Breast (tissue), 4 donors: ENCODE measurements around the gene HIVEP1.

- PRO-cap, 3 experiments, result no peak in any of the 3 experiments
- RRBS, result no CpG with 5 or more reads among the region's 1 CpG
Observed at GRCh38 chr6:11552390-11552859, 14.9 kb downstream of the TMEM170B start.

GRCh38 chr6:11710163-11710633 is 68.4 kb downstream of the ADTRP start:
- PRO-cap, 3 experiments, result no peak in any of the 3 experiments
- RRBS, result no CpG with 5 or more reads among the region's 6 CpGs

DNA sequence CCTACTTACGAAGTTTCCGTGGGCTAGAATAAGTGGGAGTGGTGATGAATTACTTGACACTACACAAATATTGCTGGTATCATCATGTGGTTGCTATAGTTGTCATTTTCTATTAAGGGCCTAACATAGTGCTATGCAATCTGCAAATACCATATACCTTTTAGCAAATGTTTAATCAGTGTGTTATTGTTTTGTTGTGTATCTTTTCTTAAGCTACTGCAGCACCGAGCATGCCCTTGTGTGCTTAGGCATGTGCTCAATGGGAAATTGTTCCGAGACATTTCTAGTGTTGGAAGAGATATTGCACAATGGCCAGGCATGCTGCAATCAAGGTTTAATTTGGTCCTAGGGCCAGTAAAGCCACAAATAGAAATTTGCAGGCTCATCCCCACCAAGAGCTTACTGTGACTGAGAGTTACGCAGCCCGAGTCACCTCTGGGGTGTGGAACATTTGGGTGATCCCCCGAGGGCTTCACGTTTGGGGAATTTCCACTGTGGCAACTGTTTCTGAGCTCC is 66.0 kb downstream of the ADTRP start:
- PRO-cap, 3 experiments, result no peak in any of the 3 experiments
- RRBS, result no CpG with 5 or more reads among the region's 8 CpGs

- PRO-cap, 3 experiments, result no peak in any of the 3 experiments
- RRBS, result no CpG with 5 or more reads among the region's 4 CpGs
Observed at GRCh38 chr6:11744530-11745476, 33.8 kb downstream of the ADTRP start.

DNA sequence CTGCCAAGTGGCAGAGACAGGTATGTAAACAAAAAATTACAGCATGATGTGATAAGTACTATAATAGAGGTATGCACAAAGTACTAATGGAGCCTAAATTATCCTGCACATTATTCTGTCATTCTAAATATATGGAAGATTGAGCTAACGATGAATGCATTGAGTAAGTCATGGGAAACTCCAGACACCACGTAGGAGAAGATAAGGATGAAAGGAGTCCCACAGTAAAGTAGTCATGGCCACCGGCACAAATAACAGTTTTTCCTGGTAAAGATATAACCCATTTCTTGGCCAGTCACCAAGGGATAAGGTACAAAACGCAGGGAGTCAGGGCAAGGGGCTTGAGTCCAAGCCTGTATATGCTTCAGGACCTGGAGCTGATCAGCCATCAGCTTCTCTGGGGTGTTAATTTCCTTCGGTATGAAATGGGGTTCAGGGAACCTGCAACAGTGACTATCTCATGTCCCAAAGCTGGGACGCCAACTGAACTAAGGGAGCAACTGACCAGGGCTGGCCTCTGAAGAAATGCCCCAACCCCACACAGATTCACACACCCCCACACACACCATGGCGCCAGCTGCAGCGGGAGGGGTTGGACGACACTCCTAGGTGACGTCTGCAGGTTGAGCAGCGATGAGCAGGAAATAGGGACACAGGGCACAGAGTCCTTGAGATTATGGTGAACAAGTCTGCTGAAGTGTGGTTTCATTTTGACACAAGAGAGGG is 7.2 kb upstream of the ADTRP start:
- PRO-cap, 3 experiments, result no peak in any of the 3 experiments
- RRBS, result no CpG with 5 or more reads among the region's 11 CpGs

- PRO-cap, 3 experiments, result no peak in any of the 3 experiments
- RRBS, result no CpG with 5 or more reads among the region's 6 CpGs
Observed at GRCh38 chr6:11921082-11921501, 91.0 kb upstream of the HIVEP1 start.

DNA sequence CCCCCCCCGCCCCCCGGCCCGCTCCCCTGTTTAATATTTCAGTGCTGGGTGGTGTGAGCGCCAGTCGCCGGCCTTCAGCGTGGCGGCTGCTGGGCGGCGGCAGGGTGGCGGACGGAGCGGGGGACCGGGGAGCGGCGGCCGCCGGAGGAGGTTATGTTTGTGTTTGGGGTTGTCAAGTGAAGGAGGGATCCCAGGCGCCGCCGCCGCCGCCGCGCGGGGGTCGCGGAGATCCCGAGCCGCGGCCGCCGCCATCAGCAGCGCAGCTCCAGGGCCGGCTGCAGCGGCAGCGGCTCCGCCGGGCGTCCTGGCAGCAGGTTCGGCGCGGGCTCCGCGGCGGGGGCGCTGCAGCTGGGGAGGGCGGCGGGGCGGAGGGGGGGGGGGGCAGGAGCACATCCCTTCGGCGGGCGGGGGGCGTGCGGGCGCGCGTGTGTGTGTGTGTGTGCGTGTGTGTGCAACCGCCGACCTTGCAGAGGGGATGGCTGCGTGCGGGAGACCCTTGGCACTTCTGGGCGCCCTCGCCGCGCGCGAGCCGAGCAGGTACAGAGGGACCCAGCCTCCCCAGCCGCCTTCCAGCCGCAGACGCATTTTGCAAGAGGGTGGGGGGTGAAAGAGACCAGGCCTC is at the start of gene HIVEP1:
Gene HIVEP1, plus strand, starts transcription at position 60 of the 622 bp plus-strand sequence.
- PRO-cap, 3 experiments, result peak in 3 of 3 experiments; most common plus-strand start position 63 of the sequence (in 3); most common minus-strand start position 306 of the sequence (in 3)
- RRBS, result 3% methylated on average over 14 of the region's 73 CpGs

DNA sequence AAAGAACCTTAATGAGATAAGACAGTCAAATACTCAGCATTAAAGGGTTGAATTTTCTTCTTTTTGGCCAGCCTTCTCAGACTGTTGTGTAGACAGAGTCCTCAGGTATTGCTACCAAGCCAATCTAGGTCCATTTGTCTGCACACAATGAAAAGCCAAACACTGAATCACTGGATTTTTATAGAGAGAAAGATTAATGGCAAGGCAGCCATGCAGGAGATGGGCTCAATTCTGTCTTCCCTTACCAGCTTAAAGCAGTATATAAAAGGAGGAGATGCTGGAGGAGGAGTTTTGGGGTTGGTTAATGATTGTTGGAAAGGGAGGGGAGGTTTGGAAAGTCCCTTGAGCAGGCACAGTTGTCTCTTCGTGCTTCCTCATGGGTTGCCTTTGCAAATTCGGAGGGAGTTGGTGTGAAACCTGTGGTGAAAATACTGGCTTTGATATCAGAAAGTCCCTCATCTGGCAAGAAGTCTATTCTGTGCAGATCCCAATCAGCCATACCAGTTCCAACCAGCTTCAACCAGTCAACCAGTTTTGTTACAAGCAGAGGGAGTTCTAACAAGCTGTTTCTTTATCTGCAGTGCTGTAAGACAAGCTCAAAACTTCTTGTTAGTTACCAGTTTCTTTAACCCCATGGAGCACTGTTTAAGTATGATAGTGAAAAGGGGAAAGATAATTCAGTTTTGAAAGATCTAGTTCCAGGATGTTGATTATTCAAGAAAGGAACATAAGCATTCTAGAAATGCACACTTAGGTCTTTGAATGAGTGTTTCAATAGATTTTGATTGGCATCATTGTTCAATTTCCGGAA is 107.0 kb downstream of the HIVEP1 start:
- PRO-cap, 3 experiments, result no peak in any of the 3 experiments
- RRBS, result no CpG with 5 or more reads among the region's 3 CpGs

GRCh38 chr6:12123063-12124052 is 111.2 kb downstream of the HIVEP1 start:
- PRO-cap, 3 experiments, result no peak in any of the 3 experiments
- RRBS, result no CpG with 5 or more reads among the region's 23 CpGs

DNA sequence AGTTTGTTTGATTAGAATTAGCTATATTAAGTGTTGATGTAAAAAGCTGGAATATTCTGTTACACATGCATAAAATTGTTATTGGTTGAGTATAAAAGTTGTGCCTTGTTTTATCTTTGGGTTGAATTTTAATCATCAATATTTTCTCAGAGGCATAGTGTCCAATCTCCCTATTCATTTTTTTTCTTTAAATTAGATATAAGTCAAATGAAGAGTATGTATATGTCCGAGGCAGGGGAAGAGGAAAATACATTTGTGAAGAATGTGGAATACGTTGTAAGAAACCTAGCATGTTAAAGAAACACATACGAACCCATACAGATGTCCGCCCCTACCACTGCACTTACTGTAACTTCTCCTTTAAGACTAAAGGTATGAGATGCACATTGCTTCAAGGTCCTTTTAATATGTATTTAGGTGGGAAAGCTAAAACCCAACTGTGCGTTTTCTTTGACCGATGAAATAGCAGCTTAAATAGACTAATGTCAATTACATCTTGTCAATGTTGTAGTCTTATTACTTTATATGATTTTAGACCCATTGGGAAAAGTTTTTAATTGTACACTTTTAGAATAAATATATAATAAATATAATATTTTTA is 118.6 kb downstream of the HIVEP1 start:
- PRO-cap, 3 experiments, result no peak in any of the 3 experiments
- RRBS, result no CpG with 5 or more reads among the region's 6 CpGs

DNA sequence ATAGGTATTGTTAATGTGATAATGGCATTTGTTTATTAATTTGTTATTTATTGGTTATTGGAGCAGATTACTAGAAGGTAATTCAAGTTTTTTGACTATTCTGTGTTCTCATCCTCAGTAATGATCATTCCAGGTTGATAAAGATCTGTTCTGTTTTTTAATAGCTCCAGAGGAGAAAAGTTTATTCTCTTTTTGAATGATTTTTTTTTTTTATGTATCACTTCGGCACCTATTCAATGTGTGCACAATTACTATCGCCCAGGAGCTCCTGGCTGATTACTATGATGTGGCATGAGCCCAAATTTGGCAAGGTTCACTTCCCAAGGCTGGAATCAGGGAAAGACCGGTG is 134.4 kb downstream of the HIVEP1 start:
- PRO-cap, 3 experiments, result no peak in any of the 3 experiments
- RRBS, result no CpG with 5 or more reads among the region's 3 CpGs

- PRO-cap, 3 experiments, result no peak in any of the 3 experiments
- RRBS, result no CpG with 5 or more reads among the region's 10 CpGs
Observed at GRCh38 chr6:12208128-12208824, 81.9 kb upstream of the EDN1 start.

DNA sequence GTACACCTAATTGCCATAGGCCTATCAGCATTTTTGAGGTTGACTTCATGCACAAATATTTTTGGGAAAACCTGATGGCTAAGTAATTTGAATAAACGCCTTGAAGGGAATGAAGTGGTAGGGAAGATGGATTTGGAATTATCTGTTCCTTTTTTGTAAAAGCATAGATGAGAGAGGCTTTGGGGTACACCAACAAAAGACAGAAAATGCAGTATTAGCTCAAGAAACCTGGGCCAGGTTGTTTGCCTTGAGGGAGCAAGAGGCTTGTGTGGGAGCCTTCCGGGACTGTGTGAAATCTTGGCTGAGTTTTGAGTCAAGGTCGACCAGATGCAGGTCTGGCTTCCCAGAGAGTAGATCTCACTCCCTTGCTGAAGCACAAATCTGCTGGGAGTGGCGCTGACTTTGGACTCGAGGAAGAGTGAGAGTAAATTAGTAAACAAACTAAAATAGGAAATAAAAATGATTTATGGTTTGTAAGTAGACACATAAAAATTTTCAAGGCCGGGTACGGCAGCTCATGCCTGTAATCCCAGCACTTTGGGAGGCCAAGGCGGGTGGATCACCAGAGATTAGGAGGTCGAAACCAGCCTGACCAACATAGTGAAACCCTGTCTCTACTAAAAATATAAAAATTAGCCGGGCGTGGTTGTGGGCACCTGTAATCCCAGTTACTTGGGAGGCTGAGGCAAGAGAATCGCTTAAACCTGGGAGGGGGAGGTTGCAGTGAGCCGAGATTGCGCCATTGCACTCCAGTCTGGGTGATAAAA is 27.9 kb upstream of the EDN1 start:
- PRO-cap, 3 experiments, result no peak in any of the 3 experiments
- RRBS, result no CpG with 5 or more reads among the region's 14 CpGs

GRCh38 chr6:12291277-12291520 is 1.0 kb downstream of the EDN1 start:
- PRO-cap, 3 experiments, result peak in 1 of 3 experiments; most common plus-strand start chr6:12291358 (in 1)
- RRBS, result no CpG with 5 or more reads among the region's 5 CpGs

DNA sequence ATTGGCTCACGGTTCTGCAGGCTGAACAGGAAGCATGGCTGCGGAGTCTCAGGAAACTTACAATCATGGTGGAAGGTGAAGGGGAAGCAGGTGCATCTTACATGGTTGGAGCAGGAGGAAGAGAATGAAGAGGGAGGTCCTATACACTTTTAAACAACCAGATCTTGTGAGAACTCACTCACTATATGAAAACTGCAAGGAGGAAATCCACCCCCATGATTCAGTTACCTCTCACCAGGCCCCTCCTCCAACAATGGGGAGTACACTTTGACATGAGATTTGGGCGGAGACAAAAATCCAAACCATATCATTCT is 60.4 kb downstream of the EDN1 start:
- PRO-cap, 3 experiments, result no peak in any of the 3 experiments
- RRBS, result no CpG with 5 or more reads among the region's 3 CpGs

- PRO-cap, 3 experiments, result no peak in any of the 3 experiments
- RRBS, result no CpG with 5 or more reads among the region's 10 CpGs
Observed at GRCh38 chr6:12595266-12595847, 121.2 kb upstream of the PHACTR1 start.

GRCh38 chr6:13260704-13261341 is 67.5 kb downstream of the TBC1D7 start:
- PRO-cap, 3 experiments, result no peak in any of the 3 experiments
- RRBS, result no CpG with 5 or more reads among the region's 7 CpGs

- PRO-cap, 3 experiments, result no peak in any of the 3 experiments
- RRBS, result no CpG with 5 or more reads among the region's 7 CpGs
Observed at GRCh38 chr6:13287146-13287635, 41.1 kb downstream of the TBC1D7 start.

DNA sequence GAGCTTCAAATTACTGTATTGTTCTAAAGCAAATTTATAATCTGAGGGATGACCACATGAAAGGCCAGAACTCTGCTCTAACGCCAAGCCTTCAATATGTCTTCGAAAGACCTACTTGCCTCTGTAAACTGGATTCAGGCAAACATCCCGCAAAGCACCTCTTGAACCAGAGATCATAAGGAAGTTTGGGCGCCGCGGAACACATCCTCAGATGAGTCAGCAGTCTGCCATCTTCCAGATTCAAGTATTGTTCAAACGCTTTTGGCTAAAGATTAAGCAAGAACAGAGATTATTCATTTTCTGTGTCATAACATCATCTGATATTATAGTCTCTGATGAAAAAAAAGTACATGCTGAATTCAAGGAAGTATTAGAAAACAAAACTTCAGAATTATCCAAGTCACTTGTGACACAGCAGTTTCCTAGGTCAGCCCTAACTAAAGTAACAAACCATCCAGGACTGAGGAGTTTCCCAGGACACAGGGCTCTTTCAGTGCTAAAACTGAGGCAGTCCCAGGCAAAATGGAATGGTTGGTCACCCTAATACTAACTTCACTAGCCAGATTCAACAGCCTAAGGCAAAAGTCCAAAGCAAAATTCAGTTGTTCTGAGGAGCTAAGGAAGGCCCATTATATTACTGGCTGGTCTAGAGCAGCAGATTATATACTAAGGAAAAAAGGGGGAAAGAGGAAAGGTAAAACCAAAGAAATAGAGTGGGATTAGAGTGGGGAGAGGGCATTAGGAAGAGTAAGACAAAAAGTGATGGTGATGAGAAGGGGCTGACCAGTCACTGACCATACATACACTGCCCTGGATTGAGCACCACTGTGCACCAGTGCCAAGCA is 20.6 kb downstream of the TBC1D7 start:
- PRO-cap, 3 experiments, result no peak in any of the 3 experiments
- RRBS, result no CpG with 5 or more reads among the region's 7 CpGs

DNA sequence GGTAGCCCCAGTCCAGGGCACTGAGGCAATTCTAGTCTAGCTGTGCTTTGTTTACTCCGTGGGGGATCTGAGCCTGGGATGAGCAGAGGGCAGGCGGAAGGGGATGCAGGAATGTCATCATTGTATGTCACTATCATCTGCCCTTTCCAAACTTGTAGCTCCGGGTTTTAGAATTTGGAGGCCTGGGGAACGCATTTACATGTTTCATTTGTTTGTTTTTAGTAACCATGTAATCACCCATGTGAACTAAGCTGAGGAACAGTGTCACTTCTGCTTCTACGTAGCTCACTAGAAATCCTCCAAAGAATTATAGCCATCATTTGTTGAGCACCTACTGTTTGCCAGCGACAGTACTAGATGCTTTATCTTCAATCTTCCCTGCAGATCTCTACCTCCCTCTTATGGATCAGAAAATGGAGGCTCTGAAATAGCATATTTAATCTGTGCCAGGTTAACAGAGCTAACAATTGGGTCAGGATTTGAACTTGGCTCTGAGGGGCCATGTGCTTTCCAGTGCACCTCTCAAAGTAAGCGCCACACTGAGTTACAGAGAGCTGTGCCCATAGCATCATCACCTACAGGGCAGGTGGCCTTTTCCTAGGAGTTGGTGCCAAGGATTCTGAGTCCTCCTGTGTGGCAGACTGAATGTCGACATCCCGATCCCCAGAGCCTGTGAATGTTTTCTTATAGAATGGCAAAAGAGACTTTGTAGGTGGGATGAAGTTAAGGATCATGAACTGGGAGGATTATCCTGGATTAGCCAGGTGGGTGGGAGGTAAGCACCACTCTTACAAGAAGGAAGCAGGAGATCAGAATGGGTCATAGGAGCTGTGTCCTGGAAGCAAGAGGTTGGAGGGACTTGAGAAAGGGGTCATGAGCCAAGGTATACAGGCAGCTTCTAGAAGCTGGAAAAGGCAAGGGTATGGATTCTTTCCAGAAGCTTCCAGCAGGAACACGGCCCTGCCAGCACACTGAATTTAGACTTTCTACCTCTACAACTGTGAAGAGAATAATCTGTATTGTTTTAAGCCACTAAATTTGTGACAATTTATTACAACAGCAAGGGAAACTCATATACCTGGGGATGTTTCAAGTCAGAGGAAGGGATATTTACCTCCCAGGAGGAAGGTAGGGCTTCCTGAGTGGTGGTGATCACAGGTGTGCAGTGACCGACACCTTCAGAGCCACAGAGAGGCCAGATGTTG is 67.9 kb upstream of the TBC1D7 start:
- PRO-cap, 3 experiments, result no peak in any of the 3 experiments
- RRBS, result no CpG with 5 or more reads among the region's 11 CpGs